Mesenchymal stem cell of the bone marrow (primary cell): ENCODE results near the gene JTB.

GRCh38 chr1:153944957-153945722 lies 1.4 kb downstream of the DENND4B start:
- CAGE, long polyA plus RNA: no peak

DNA sequence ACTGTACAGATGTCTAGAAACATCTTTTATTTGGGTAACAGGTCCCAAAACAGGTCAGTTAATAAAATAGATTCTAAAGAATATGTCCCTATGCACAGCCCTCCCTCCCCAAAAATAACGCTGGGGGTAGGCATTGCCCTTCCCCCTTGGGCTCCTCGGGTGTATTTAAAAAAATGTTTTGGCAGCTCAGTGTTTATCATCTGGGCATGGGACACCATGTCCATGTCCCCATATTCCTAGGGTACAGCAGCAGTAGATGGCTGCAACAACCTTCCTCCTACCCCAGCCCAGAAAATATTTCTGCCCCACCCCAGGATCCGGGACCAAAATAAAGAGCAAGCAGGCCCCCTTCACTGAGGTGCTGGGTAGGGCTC lies 675 bp upstream of the CRTC2 start:
- CAGE, long polyA plus RNA: no peak

GRCh38 chr1:153968413-153968908 lies 759 bp downstream of the CREB3L4 start:
- CAGE, long polyA plus RNA: no peak

DNA sequence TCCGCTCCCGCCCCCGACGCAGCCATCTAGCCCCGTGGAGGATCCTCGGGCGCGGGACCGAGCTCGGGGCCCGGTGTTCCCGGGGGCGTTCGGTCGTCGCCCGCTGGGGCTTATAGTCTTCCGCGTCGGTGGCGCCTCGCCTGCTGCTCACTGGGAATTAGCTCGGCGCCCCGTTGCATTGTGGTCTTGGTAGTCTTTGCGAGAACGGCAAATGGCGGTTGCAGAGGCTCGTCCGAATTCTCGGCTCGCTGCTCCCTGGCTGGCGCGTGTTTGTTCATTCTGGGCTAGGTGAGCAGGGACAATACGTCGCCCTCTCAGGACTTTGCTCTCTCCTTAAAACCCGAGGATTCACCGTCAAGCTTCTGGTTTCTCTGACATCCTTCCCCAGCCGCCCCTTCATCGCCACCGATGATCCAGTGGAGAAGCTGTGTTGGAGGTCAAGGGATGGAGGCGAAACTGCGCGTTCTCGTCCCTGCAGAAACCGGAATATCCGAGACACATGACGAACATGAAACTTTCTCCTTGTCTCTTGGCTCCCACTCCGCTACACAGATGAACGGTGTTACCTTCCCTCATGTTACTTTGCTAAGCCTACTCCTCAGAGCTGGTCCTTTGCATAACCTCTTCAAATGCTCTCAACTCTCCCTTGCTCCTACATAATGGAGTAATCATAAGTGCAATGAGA lies at the start of gene JTB:
Gene JTB (minus strand): TSS at position 130 of the 685 bp plus-strand sequence.
- CAGE, long polyA plus RNA: no peak

- CAGE, long polyA plus RNA: no peak
Measured at GRCh38 chr1:154154753-154155835, 36.8 kb downstream of the TPM3 start.

- CAGE, long polyA plus RNA: no peak
Measured at GRCh38 chr1:154157393-154158335, 34.2 kb downstream of the TPM3 start.

DNA sequence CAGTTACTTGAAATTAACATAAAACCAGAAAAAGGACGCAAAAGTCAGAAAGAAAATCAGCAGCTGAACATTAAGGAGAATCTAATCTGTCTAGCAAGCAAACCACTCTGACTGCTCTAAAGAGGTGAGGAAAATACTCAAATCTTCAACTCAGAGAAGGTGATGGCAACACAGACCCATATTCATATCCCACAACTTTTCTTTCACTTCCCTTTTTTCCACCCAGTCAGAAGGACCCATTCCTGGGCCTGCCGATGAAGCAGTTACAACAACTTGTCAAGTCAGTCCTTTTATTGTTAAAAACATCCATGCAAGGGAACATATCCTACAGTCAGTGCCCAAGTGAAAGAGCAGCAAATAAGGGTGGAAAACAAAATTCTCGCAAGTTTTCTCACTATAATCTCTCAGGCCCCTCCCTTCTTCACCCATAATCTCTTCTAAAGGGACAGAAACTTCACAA lies 33.5 kb downstream of the TPM3 start:
- CAGE, long polyA plus RNA: no peak

GRCh38 chr1:154172140-154172754 lies 19.7 kb downstream of the TPM3 start:
- CAGE, long polyA plus RNA: no peak

- CAGE, long polyA plus RNA: no peak
Measured at GRCh38 chr1:154172851-154173339, 19.0 kb downstream of the TPM3 start.

- CAGE, long polyA plus RNA: no peak
Measured at GRCh38 chr1:154327498-154327928, 2.2 kb downstream of the ATP8B2 start.

DNA sequence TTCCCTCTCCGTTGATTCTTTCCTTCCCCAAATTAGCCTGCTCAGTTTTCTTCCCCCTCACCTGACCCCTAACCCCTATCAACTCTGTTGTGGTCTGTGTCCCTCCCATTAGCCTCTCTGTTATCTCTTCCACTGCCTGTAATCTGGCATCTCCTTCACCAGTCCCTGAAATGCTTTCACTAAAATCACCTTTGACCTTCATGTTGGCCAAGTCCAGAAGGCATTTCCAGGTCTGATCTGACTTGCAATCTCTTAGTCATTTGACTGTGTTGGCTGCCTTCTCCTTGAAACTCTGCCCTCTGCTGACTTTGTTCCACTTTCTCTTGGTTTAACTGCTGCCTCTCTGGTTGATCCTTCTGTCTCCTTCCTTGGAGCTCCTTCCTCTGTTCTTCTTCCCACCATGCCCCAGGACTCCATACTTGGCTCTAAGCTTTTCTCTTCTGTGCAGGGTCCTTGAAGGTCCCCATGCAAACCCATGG lies 28.2 kb downstream of the ATP8B2 start:
- CAGE, long polyA plus RNA: no peak

- CAGE, long polyA plus RNA: no peak
Measured at GRCh38 chr1:154418048-154419180, 13.3 kb downstream of the IL6R start.

DNA sequence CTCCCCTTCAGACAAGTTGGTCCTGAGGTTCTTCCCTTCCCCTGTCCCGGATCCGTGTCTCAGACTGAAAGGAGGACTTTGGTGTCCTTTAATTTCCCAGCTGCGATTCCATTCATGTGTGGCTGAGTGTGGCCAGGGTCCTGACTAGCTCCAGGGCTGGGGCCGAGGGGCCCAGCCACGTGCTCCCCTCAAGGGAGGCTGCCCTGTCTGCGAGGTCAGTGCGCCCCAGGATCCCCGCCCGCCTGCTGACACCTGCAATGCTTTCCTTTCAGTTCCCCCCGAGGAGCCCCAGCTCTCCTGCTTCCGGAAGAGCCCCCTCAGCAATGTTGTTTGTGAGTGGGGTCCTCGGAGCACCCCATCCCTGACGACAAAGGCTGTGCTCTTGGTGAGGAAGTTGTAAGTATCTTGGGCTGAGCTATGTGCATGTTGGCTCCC lies 25.1 kb downstream of the IL6R start:
- CAGE, long polyA plus RNA: no peak

- CAGE, long polyA plus RNA: no peak
Measured at GRCh38 chr1:154559168-154560032, 938 bp upstream of the UBE2Q1 start.

DNA sequence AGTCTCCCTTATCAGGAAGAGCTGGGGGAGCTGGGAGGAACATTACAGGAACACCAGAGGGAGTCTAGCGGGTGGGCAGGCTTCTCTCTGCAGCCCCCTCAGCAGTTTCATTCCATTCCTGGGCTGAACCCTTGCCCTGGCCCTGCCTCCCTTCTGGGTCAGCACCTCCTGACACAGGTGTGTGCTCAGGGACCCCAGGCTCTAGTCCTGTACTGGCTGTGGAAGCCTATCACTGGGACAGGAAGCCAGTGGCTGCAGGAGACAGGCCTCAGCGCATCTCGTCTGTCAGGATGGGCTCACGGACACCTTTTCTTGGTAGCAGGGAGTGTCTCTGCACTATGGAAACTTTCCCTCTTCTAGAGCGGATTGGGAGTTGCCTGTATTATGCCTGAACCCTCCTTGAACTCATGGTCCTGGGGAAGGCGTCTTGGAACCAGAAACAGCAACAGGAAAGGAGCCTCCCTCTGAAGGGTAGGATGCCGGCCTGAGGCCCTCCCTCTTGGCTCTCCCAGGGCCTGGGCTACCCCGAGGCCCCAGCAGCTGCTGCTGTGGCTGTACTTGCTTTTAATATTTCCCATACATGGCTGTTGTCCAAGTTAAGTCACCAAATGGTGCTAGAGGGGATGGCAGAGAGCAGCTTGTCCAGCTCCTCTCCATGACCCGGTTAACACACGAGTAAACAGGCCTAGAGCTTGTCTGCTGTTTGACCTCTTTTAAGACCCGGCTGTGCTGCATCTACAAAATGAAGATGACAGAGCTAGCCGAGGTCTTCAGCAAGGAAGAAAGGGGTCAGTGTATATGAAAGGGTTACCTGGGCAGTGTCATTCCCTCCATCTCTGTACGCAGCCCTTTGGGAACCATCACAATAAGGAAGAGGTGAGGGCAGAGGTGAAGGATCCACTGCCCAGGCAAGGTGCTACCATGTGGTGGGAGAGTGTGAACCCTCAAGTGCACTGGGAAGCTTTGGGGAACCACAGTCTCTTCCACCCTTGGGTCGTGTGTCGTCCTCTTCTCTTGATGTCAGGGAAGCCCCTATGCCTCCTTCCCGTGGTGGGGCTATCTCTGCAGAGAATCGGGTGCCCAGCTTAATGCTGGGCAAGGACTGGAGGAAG lies 10.5 kb downstream of the CHRNB2 start:
- CAGE, long polyA plus RNA: no peak

DNA sequence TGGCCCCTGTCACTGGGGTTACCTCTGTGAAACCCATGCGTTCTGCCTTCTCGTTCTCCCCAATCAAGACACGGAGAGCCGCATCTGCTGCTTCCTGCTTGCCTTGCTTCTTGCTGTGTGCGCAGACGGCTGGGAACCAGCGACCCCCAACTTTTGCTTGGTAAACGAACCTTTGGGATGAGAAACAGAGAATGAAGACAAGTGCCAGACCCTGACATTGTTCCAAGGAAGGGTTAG lies 17.8 kb downstream of the ADAR start:
- CAGE, long polyA plus RNA: no peak

DNA sequence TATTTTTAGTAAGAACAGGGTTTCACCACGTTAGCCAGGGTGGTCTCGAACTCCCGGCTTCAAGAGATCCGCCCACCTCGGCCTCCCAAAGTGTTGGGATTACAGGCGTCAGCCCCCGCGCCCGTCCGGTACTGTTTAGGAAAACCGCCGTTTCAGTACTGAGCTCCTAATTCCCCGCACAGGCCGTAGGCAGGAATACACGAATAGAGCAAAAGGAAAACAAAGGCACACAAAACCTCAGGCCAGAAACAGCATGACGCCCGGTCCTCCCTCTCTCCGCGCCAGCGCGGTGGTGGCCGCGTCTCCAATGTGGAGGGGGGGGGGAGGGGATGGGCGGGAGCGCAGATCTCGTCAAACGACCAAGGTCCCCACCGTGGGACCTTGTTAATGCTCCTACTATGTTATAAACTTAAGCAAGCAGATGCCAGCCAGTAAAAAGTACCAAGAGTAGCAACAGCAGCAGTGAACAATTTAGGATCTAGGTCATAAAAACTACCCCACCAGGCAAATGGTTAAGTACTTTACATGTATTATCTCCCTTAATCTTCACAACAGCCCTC lies 609 bp upstream of the ADAR start:
- CAGE, long polyA plus RNA: no peak

DNA sequence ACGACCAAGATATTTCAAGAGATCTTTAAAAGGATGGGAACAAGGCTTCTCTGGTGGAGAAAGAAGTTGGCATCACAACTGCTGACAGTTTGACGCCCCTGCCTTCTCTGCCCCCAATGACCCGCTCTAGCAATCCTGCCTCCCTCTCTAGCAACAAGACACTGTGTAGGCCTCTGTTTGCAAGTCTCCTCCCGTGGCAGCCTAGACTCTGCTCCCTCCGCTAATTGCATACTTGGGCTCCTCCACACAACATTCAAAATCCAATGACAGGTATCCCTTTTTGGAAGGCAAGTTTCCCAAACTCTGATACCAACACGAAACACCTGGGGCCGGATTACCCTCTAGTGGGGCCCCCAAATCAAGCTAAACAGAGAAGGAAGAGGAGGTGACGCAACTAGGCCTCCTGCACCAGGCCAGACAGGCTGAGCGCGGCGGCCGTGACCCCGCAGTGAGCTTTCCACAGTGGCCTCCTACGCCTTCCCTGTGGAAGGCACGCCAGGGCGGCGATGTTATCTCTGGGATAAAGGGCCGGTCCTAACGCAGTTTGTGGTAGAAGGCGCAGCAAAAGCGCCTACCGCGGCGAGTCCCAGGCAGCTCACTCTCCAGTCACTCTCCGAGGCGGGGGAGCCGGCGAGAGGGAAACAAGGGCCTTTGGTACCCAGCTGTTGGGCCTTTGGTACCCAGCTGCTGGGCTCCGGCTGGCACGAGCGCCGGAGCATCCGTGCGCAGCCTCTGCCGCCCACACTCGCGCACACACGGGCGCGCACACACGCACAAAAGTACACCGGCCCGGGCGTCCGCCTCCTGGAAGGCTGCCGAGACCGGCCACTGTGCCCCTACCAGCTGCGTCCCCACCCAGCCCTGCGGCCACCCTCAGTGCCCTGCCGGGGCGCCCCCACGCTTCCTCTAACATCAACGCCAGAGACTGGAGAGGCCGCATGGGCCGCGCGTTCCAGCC lies 19.2 kb upstream of the ADAR start:
- CAGE, long polyA plus RNA: no peak

- CAGE, long polyA plus RNA: no peak
Measured at GRCh38 chr1:154696608-154696919, 88.6 kb upstream of the ADAR start.

- CAGE, long polyA plus RNA: no peak
Measured at GRCh38 chr1:154813012-154813944, 56.8 kb downstream of the KCNN3 start.